Sciatic nerve (tissue), 1 donor: ENCODE measurements around a stretch of chr6.

- PRO-cap = no peak
Observed at GRCh38 chr6:2352087-2352597, 106.7 kb upstream of the GMDS start.

- PRO-cap = no peak
Observed at GRCh38 chr6:2369962-2370442, 124.6 kb upstream of the GMDS start.

- PRO-cap = bidirectional peak, plus-strand start at chr6:2634563, minus-strand start at chr6:2634405
Observed at GRCh38 chr6:2633858-2634845, 116.6 kb downstream of the MYLK4 start.

DNA sequence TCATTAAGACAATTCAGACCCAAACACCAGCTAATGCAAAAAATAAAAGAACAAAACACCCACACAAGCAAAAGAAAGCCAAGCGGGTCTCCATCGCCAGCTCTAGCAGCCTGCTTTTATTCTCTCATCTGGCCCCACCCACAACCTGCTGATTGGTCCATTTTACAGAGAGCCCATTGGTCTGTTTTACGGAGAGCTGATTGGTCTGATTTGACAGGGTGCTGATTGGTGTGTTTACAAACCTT, 2.3 kb upstream of the WRNIP1 start:
- PRO-cap = no peak

GRCh38 chr6:2854241-2854771, 12.6 kb upstream of the SERPINB1 start:
- PRO-cap = no peak

DNA sequence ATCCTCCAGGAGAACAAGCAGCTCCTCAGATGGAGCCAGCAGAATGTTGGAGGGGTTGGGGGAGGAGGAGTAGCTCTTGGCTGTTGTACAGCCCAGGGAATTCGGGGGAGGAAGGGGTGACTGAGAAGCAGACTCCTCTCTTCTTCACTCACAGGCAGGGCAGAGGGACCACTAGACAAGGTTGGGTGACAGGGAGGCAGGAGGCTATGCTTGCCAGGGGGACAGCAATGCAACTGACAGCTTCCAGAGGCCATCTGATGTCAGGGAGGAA, 30.0 kb downstream of the SERPINB9 start:
- PRO-cap = no peak

- PRO-cap = no peak
Observed at GRCh38 chr6:2890141-2890541, 13.0 kb downstream of the SERPINB9 start.

DNA sequence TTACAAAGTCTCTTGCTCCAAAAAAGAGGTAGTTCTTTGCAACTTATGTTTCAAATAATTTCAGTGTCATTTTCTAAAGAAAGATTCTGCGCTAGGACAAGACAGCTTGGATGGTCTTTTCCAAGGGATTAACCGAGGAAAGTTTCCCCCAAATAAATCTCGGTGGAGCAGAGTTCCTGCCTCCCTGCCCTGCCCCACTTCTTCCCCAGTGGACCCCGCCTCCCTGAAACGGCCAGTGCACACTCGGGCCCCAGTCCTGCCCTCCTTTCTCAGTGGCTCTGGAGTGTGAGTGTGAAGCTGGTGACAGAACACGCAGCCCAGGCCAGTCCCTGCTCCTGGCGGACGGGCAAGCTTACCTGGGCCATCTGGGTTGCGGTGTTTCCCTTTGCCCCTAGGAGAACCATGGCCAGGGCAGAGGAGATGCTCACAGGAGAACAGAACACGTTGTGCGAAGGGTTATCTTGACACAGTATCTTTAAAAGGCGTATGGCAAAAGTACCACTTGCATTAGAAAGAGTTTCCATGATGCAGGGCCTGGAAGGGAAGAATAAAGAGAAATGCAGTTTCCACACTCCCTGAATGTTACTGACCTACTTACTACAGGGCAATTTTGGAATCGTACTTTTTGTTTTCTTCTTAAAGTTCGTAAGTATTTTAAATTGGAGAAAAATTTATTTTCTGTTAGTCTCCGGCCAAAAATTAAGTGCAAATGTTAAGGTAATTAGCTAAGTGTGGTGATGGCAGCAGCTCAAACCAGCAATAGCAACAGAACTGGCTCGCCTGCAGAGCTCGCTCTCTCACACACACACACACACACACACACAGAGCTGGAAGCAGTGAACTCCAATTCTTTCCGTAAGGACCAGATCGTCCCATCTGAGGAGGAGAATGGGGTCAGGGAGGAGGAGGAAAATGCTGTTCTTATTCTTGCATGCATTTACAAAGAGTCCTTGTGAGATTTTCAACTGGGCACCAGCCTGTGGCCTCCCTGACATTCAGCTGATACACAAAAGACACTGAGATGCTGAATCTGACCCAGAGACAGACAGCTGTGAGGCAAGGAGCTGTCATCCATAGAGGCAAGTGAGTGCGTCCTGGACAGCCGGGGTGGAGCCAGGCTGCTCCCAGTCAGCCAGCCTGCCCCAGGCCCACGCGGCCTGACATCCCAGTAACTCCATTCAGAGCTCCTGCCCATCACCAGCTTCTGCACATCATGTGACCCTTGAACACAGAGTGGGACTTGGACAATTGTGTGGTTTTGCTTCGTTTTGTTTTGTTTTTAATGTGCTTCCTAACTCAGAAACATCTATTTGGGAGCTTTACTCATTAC, 2.6 kb downstream of the SERPINB9 start:
- PRO-cap = no peak

GRCh38 chr6:2955470-2955768, 15.9 kb downstream of the SERPINB6 start:
- PRO-cap = no peak

- PRO-cap = no peak
Observed at GRCh38 chr6:3001203-3002181, 1.8 kb downstream of the NQO2 start.

DNA sequence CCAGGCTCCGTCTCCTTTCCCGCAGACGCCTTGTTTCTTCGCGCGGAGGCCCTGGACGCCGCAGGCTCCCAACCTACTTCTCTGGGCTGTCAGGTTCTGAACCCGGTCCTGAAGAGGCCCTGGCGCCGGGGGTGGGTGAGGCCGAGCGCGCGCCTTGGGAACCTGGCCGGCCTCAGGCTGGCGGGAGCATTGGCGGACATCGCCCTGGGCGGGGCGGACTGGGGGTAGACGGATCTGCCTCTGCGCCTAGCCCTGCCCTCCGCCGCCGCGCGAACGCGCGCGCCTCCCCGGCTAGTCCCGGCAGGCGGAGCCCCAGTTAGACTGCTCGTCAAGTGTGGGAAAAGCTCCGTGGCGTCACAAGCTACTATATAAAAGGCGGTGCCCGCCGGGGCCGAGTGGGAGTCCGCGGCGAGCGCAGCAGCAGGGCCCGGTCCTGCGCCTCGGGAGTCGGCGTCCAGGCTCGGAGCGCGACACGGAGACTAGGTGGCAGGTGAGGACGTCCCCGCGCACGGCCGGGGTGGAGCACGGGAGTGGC, 4.7 kb upstream of the RIPK1 start:
- PRO-cap = bidirectional peak, plus-strand start at position 398 of the sequence, minus-strand start at position 220 of the sequence

- PRO-cap = no peak
Observed at GRCh38 chr6:3077347-3078158, 9.3 kb downstream of the RIPK1 start.

DNA sequence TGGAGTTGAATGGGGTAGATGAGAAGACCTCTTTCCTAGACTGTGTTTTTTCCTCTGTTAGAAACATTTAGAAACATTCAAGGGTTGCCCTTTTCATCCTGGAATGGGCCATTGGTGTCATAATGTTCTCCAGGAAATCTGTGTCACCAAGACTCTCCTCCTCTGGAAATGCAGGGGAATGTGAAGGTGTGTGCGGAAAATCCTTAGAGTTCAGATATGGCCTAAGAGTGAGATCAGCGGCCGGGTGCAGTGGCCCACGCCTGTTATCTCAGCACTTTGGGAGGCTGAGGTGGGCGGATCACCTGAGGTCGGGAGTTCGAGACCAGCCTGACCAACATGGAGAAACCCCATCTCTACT, 13.0 kb downstream of the RIPK1 start:
- PRO-cap = no peak

GRCh38 chr6:3088923-3089898, 20.9 kb downstream of the RIPK1 start:
- PRO-cap = no peak

GRCh38 chr6:3154351-3155056, 2.8 kb downstream of the TUBB2A start:
- PRO-cap = no peak

DNA sequence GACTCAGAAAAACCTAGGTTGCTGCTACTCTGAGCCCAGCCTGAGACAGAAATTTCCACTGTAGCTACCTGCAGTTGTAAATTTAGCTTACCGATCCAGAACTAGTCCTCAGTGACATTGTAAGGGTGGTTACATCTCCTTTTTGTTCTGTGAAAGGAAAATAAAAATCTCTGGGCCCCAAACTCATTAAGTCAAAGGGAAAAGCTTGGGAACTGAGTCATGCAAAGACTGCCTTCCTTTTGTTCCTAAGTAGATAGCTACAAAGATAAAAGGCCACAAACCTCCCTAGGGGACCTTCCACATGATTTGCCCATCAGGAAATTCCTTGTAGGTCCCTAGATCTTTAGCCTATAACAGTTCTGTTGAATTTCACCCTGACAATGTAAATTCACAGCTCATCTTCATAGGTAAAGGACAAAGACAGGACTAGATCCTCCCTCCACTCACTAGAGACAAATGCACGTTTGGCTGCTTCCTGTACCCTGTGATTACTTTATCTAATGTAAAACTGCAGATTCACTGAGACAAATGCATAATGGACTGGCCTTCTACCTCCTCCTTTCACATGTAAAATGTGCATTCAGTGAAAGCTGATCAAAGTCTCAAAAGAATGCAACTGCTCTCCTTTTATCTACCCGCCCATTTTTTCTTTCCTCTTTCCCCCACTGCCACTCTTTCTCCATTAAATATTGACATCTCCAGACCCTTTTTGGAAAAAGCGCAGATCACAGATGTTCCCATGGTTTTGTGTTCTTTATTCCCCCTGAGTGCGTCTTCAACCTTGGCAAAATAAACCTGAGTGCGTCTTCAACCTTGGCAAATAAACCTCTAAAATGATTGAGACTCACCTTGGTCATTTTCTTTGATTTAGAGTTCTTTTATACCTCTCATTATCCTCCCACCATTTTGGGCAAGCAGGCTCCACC, 8.9 kb upstream of the TUBB2A start:
- PRO-cap = no peak

GRCh38 chr6:3171248-3171683, 13.9 kb upstream of the TUBB2A start:
- PRO-cap = no peak

GRCh38 chr6:3193399-3193842, 34.0 kb downstream of the TUBB2B start:
- PRO-cap = no peak

GRCh38 chr6:3208076-3208692, 19.3 kb downstream of the TUBB2B start:
- PRO-cap = no peak

- PRO-cap = no peak
Observed at GRCh38 chr6:3226528-3227458, 660 bp downstream of the TUBB2B start.